Aorta (tissue), 1 donor: ENCODE results near the genes PGAP4, ABCA1 and ZNF462.

- PRO-cap: no peak
Observed at GRCh38 chr9:101362200-101363084, 22.4 kb downstream of the BAAT start.

DNA sequence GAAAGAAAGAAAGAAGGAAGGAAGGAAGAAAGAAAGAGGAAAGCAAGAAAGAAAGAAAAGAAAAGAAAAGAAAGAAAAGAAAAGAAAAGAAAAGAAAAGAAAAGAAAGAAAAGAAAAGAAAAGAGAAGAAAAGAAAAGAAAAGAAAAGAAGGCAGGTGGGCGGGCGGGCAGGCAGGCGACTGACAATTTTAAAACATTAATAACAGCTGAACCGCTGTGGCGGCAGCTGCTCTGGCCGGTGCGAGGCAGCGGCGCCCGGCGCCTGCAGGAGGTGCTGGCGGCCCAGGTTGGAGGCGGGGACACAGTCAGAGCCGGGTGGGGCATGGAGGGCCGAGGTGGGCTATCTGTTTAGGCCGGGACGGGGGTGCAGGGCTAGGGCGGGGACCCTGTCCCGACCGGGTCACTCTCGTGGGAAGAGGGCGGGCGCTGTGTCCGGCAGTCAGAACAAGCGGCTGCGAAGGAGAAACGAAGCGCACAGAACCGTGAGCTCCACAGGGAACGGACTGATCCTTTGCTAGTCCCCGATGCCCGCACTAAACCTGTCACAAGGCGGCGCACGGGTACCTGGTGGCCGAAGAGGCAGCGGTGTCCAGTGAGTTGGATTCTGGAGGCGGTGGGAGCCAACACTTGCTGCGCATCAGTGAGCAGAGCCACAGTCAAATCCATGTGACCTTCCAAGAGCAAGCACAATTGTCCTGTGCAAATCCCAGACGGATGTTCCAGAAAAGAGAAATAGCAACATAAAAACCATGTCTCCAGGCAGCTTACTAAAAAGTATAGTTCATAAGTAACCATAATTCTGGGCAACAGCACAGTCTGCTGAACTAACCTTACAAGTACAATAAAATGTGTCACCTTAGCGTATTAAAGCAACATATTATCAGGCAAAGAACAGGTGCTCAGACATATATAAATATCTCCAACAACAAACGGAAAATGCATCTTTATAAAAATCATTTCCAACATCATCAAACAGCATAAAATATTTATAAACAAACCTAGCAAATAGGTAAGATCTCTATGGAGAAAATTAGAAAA is 13.7 kb upstream of the ALDOB start:
- PRO-cap: no peak

DNA sequence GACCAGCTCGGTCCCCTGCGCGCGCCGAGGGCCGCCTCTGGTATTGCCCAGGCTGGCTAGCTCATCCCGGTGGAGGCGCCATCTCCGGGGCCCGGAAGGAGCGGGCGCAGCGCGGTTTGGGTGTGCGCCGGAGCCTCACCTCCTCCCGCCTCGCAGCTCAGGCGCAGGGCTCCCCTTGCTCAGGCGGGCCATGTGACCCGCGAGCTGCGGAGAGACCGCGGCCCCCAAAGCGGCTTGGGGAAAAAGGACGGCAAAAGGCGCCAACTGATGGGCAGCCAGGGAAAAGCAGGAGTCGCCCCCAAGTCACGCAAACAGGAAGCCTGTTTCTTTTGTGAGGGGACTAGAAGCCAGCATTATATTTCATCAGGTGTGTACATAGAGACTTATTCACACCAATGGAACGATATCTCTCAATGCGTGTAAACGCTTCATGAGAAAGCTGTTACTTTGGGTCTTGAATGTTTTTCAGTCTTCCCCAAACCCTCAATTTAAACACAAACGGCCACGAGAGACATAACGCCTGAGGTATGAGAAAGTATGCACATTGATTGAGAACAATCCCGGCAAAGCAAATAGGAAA is at the start of gene PGAP4:
Gene PGAP4, minus strand, starts transcription at position 214 of the 580 bp plus-strand sequence.
- PRO-cap: bidirectional peak, plus-strand start at position 288 of the sequence, minus-strand start at position 45 of the sequence

- PRO-cap: no peak
Observed at GRCh38 chr9:101551993-101552880, 18.6 kb downstream of the RNF20 start.

DNA sequence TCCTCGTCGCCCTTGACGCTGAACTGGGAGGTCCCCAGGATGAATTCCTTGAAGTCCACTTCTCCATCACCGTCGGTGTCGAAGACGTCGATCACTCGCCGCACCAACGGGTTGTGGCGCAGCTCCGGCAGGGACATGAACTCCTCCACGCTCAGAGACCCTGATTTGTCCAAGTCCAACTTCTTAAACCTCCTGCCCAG is 213 bp downstream of the PPP3R2 start:
- PRO-cap: no peak

- PRO-cap: no peak
Observed at GRCh38 chr9:104792835-104793454, 29.0 kb downstream of the NIPSNAP3B start.

- PRO-cap: no peak
Observed at GRCh38 chr9:104804349-104805092, 40.6 kb downstream of the NIPSNAP3B start.

DNA sequence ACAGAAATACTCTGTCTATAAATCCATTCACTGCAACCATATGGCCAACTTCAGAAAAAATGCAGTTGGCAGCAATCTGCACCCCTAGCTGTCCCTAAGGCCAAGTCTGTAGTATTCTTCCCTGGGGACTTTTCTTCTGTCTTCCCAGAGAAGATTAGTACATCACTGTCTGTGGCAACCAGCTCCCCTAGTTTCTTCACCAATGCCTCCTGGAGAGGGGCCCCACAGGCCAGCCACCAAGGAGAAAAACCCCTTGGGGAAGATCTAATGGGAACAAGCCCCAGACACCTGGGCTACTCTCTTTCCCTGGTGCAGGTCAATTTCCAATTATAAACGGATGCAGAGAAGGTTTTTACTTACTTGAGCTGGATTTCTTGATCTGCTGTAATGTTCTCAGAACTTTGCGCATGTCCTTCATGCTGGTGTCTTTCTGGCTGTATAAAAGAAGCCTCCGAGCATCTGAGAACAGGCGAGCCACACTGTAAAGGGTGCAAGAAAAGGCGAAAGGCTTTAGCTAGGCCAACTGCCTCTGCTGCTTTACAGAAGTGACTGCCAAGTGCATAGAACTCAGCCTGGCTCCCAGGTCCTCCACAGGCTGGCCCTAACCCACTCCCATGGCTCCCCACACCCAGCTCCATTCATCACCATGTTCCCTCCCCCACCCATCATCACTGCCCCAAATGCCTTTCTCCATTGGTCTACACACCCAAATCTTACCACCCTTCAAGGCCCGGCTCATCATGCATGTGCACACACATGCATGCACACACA is 45.1 kb downstream of the ABCA1 start:
- PRO-cap: no peak

GRCh38 chr9:104894447-104895102 is 33.4 kb downstream of the ABCA1 start:
- PRO-cap: no peak

DNA sequence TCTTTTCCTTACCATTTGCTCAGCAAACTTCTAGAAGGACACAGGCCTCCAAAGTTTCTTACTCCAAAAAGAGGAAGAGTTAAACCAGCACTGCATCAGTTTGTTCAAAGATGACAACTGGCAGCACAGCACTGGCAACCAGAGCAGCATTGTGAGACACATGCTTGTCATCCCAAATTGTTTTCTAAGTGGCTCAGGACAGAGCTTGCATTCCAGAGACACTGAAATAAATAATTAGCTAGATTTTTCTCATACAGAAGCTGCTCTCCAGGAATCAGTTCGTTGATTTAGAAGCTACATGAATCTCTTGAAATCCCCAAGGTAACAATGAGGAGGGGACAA is 22.5 kb downstream of the ABCA1 start:
- PRO-cap: no peak

DNA sequence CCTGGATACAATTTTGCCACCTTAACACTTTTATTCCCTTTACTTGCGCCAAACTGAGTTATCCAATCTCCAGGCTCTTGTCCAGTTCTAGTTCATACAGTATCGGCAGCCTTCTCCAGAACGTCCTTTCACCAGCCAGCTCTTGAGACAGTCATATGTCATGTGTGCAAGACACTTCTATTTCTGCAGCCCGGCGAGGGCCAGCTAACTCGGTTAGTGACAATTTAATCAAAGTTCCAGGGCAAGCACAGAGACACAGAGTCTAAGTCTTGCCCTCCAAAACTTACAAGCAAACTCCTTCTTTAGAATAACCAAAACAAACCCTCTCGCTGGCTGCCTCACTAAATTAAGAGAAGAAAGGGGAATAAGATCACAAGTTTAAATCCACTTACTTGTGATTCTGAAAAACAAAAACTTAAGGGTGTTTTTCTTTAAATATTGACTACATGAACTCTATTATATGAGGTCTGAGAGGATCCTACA is 12.8 kb downstream of the ABCA1 start:
- PRO-cap: no peak

DNA sequence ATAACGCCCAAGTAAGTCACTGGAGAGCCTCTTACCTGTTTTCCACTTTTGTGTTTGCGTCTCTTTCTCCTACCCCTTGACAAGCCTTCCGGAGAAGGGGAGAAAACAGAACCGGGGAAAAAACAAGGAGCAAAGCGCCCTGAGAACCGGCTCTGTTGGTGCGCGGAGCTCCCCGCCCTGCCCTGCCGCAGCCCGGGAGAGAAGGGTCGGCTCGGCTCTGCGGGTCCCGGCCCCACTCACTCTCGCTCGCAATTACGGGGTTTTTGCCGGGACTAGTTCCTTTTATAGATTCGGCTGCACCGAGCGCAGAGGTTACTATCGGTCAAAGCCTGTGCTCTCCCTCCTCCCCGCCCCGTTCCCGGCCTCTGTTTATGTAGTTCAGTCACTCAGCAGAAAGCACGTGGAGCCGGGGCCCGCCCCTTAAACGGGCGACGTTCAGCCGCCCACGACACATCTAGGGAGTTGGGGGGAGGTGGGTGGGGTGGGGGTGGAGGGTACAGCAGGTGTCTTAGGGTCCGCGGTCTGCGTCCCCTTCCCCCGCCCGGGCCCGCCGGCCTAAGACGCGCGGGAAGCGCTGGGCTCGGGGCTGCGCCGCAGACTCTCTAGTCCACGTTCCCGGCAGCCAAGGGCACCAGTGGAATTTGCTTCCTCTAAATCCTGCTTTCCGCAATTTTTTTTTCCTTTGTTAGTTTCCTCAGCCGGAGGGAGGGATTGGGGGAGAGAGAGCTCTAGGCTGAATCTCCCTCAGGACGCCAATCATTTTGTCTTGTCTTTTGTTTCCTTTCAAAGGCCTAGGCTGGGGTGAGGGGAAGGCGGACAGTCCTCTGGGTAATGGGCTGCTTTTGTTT is at the start of gene ABCA1:
Gene ABCA1, minus strand, starts transcription at position 256 of the 848 bp plus-strand sequence.
- PRO-cap: unidirectional peak, minus-strand start at position 254 of the sequence

DNA sequence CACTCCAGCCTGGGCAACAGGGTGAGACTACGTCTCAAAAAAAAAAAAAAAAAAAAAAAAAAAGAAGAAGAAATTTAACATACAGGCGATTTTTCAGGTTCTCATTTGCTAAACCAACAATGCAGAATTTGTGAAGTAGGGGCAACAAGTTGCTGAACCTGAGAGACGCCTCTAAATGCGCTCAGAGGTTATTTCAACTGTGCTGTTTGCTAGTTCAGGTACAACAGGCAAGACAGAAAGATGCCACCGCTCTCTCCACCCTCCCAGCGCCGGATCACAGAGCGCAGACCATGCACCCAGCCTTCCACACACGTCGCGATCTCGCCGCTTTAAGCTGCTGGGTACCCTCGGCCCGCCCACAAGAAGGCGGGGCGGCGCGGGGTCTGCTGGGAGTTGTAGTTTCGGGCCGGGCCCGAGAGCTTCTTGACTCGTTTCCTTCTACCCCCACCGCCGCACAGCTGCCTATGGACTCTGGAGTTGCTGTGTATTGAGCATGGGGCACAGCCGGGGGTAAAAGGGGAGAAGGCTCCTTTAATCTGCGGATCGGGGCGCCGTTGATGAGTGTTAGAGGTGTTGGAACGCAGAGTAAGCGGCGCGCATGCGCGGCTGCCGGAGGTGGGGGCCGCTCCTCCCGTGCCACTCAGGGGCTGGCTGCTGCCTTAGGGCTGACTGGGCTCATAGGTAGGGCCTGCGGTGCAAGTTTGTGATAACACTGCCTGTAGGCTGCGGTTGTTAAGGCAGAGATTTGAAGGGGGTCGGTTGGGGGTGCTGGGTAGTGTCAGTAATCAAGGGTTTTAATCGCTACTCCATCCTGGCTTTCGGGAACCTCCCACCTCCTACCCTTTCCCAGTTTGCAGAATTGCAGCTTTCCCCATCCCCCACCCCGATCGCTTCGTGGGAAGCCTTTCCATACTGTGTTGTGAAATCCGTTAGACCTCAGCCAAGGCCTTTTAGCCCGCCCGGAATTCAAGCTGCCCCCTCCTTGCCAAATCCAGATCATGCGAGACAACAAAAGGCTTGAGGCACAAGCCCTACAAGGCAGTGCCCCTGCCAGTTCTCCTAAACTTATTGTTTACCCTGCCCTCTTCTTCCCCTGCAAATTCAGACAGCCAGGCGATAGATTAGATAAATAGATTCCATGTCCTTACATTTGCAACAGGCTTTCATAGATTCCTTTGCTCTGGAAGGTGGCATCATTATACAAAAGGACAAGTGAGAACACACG is 40.4 kb upstream of the ABCA1 start:
- PRO-cap: unidirectional peak, minus-strand start at position 276 of the sequence; bidirectional peak, plus-strand start at position 643 of the sequence, minus-strand start at position 304 of the sequence

GRCh38 chr9:105127814-105128342 is 116.6 kb upstream of the SLC44A1 start:
- PRO-cap: no peak

- PRO-cap: no peak
Observed at GRCh38 chr9:105138491-105139118, 105.8 kb upstream of the SLC44A1 start.

GRCh38 chr9:105655885-105656524 is 6.3 kb upstream of the TAL2 start:
- PRO-cap: no peak

DNA sequence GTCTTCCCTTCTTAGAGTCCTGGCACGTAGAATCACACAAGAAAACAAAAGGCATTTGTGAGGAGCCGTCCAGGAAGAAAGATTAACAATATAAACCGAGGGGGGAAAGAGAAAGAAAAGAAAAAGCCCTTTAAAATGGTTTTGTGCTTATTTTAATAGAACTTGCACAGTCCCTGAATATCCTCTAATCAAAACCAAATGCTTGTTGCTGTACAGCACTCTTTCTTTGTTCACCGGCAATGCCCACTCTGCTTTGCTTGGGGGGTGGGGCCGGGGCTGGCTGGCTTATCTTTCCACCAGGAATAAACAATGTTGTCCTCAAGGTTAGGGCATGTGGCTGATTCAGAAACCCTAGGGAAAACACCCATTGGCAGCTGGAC is 575.7 kb upstream of the ZNF462 start:
- PRO-cap: no peak

DNA sequence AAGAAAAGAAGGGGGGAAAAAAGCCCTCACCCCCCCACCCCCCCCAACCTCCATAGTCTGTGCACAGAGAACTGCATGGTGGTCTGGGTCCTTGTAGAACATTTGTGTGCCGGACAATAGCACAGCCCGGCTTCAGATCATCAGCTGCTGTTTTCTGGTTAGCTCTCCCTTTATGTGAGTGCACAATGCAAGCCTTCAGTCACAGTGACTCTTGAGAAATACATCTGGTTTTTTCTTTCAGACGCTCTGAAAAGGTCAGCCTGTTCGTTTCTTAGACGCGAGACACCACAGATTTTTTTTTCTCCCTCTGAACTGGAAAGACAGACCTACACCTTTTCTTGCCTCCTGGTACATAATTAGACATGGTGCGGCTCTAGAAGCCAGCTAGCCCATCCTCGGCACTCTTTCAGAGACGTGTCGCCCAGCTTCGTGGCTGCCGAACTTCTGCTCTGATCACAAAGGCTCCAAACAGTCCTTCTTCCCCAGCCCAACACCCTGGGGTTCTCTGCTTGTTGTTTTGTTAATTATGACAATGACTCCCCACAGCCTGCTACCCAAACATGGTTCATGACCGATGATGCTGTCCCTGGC is 241.6 kb upstream of the ZNF462 start:
- PRO-cap: no peak

DNA sequence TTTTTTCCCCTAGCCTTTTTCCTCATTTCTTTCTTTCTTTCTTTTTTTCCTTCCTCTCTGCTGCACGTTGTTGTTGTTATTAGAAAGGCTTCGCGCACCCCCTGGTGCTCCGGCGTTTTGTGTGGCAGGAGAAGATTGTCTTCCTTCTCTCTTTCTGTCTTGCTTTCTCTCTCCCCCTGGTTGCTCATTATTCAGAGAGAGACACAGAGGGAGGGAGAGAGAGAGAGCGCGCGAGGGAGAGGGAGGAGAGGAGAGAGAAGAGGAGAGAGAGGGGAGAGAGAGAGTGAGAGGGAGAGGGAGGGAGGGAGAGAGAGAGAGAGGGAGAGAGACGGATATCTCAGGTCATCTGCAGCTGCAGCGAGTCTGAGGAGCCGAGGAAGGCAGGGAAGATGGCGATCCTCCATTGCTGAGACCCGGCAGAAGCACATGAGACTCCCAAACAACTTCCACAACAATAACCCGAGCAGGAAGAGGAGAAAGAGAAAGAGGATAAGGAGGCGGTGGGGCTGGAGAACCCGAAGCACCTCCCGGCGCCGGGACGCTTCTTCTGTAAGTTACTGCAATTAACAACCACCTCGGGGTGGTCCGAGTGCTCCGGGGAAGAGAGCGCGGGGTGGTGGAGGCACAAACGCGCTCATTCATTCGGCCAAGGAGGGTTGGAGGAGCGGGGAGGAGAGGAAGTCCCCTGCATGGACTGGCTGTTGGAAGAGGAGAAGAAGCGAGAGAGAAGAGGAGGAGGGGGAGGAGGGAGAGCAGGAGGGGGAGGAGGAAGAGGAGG is at the start of gene ZNF462:
Gene ZNF462, plus strand, starts transcription at position 360 of the 778 bp plus-strand sequence.
- PRO-cap: unidirectional peak, plus-strand start at position 360 of the sequence

- PRO-cap: no peak
Observed at GRCh38 chr9:107285803-107286530, 2.9 kb downstream of the RAD23B start.